PFSK-1 (cell line): ENCODE measurements around a stretch of chr1.

DNA sequence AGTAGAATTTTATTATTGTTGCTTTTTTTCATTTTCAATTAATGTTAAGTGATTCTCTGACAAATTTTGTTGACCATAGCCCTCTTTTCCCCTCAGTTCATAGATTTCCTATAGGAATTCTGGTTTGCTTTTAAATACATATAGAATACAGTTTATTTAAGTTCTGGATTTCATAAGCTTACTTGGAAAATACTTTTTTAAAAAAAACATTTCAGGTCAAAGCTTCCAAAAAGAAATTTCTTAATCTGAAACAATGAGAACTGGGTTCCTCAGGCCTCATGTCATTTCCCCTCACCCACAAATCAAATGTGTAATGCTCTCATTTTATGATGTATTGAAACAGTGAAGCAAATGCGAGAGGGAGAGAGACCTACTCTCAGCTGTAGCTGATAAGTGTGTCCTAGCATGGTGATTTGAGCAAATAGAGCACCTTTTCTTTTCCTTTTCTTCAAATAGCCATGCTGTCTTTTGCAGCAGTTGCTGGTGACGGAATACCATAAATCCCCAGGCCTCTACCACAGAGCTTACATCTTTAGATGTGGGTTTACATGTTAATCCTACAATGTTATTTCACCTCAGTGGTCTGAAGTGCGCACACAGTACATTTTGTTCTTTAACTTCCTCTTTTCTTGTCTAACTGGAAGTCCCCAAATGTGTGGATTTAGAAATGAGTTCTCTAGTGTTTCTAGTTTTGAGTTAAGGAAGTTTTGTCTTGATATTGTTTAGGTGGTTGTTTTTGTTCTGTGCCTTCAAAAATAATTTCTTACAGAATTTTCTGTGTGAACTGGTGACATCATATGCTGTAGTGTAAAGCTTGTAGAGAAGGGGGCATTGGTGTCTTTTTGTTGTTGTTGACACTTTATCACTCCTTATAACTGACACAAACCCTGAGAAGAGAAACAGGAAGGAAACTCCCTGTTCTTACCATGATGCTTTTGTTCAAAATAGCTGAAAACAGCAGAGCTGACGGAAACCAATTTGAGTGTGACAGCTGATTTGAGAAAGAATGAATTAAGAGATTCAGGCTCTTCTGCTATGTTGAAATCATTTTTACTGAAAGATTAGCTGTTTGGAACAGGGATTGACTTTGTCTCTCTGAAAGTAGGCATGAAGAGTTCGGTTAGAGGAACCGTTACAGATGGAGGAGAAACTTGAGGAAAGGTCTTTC lies 12.1 kb downstream of the SMAP2 start:
- RRBS: no CpG with 5 or more reads among the region's 6 CpGs

DNA sequence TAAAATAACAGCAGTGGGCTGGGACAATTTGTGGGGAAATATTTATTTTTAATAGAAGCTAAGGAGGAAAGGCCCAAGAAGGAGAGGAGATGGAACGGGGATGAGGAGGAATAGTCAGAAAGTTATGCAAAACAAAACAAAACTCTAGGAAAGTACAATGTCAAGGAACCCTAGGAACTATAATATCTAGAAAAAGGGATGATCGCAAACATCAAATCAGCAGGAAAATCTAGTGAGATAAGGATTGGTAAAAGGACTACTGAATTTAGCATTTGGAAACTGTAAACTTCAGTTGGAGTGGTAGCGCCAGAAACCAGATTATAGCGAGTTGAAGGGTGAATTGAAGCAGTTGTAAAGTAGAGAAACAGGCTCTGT lies 23.7 kb upstream of the ZFP69B start:
- RRBS: no CpG with 5 or more reads among the region's 4 CpGs

GRCh38 chr1:40784044-40784562 lies 516 bp downstream of the KCNQ4 start:
- RRBS: 29% methylated on average over 19 of the region's 68 CpGs

DNA sequence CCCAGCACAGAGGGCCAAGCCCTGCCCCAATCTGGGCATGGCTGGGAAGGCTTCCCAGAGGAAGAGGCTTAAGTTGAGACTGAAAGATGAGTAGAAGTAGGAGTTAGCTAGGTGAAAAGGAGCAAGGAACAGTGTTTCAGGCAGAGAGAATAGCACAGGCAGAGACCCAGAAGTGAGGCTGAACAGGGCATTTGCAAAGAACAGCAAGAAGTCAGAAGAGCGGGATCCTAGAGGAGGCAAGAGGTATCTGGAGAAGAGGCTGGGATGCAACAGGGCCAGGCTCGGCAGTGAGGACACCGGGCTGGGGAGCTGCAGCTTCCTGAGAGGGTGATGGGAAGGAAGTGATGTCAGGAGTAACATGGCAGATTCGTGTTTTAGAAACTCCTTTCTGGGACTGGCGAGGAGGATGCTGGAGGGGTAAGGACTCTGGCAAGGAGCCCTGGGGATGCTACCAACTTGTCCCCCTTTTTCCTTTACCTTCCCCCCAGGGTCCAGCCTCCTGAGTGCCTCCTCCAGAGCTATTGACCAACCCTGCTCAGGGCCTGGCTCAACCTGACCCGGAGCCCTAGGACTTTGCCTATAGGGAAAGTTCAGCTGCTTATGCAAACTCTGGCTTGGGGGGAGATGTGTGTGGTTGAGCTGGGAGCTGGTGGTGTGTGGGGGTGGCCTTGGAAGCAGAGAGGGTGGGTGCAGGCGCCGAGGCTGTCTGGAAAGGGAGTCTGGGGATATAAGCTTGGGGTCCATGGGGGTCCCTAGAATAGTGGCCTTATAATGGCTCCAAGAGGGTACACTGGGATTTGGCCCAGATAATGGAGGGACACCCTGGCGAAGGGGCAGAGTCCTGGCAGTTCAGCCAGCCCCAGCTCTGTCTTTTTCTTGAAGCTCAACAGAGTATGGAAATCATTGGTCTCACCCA lies 13.9 kb downstream of the KCNQ4 start:
- RRBS: no CpG with 5 or more reads among the region's 9 CpGs

GRCh38 chr1:41022624-41023061 lies 1.1 kb upstream of the SLFNL1 start:
- RRBS: no CpG with 5 or more reads among the region's 9 CpGs

- RRBS: no CpG with 5 or more reads among the region's 3 CpGs
These were observed 15.7 kb upstream of the SLFNL1 start for GRCh38 chr1:41037025-41037783.

- RRBS: no CpG with 5 or more reads among the region's 6 CpGs
These were observed 73.4 kb downstream of the SCMH1 start for GRCh38 chr1:41168527-41169319.

- RRBS: no CpG with 5 or more reads among the region's 1 CpG
These were observed 71.2 kb downstream of the SCMH1 start for GRCh38 chr1:41170542-41171587.

DNA sequence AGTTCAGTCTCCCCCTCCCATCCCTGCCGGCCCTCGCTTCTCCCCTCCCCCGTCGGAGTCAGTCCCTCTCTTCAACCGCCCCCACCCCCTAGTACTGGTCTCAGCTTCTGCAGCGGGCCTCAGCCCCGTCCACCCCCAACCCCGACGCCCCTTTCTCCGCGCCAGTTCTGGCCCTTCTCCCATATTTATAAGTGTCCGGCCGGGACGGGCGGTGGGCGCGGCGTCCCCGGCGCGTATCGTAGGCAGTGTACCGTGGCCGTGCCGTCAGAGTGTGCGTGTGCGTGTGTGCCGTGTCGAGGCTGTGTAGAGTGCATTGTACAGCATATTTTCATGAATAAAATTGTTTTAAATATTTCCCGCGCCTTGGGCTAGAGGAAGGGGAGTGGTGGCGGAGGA lies 101.2 kb downstream of the EDN2 start:
- RRBS: no CpG with 5 or more reads among the region's 32 CpGs

DNA sequence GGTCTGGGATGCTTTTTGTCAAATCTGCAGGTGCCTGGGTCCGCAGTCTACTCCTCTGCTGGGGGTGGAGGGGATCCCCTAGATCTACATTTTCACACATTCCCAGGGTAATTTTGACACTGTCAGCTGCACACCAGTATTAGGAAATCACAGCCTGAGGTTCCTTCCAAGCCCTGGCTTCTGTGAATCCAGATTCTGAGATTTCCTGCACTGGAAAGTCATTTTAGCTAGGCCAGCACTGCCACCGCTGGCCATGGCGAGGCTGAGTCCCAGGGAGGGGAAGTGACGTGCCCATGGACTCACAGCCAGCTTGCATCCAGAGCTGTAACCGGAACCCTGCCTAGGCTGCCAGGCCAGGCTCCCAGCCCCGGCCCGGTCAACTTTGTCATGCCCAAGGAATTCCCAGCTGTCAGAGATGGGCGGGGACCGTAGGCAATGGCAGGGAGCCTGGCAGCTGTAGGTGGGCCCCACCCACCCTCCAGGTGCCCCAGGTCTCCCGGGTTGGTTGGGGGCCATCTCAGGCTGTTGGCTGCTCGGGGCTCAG lies 65.7 kb downstream of the EDN2 start:
- RRBS: 43% methylated on average over 2 of the region's 11 CpGs

DNA sequence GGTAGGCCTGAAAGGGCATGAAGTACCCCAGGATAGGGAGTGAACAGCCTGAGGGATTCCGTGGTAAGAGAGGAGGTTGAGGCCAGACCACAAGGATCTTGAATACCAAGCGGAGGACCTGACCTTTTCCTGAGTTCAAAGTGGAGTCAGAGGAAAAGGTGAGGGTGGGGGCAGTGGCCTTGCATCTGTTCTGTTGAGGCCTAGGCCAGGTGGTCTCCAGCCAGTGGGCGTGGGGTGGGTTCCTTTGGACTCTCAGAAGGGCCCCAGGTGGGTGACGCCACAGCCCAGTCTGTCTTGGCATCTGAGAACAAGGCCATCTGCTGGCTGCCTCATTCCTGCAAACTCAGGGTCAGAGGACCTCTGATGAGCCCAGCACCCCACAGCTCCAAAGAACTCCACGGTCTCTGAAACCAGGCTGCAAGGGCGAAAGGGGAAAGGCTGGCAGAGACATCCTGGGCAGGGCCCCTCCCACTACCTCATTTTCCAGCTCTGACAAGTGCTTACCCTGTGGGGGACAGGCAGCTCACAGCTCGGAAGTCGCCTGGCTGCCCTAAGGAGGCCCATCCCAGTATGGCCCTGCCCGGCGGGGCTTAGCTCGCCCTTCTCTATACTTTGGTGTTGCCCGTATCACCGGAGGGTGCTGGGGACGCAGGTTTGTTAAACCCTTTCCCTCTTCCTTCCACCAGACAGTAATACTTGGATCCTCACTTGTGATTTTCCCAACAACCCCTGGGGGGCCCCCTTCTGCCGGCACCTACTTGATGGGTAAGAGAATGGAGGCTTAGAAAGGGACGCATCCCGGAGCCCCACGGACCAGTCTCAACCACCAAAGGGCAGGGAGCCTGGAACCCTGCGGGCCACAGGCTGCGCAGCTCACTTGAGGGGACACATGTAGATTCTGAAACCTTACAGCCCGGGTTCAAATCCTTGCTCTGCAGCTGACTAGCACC lies 10.8 kb upstream of the EDN2 start:
- RRBS: 85% methylated on average over 6 of the region's 21 CpGs

DNA sequence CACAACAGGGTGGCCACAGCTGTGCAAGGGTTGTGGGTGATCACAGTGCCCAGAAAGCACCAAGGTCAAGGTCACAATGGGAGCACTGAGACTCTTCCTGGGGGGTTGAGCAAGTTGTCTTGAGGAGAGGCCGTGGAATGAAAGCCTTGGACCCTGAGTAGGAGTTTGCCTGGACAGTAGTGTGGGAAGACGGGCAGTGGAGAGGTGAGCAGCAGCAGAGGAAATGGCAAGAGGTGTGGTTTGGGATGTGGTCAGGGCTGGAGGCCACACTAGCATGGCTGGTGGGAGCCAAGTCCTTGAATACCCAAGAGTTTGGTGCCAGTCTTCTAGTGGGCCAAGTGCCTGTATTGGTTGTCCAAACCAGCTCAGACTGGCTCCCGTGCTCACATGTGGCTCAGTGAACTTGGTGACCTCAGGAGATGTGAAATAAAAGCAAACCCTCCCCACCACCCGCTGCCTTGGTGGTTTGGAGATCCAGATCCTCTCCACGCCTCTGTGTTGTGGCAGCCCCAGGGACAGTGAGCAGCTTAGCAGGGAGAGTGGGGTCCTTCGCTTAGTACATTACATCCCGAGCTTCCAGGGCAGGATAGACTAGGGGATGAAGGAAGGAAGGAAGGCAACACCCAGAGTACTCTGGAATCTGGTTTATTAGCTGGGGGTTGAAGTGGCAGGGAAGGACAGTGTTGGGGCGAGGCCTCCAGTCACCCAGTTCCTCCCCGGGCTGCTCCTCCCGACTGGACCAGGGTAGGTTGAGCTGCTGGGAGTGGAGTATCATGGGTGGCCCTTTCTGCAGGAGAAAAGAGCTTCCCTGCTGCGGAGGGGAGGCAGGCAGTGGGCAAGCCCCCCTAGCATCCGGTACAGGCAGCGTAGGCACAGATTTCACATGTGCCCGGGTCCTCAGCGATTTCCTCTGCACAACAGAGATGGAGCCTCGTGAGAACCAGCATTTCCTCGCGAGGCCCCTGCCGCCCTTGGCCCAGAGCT lies 2.2 kb downstream of the GUCA2A start:
- RRBS: 100% methylated on average over 2 of the region's 19 CpGs

- RRBS: no CpG with 5 or more reads among the region's 5 CpGs
These were observed 37.5 kb downstream of the FOXJ3 start for GRCh38 chr1:42297321-42298187.

- RRBS: no CpG with 5 or more reads among the region's 22 CpGs
These were observed 810 bp downstream of the CCDC30 start for GRCh38 chr1:42463590-42464602.

- RRBS: no CpG with 5 or more reads among the region's 6 CpGs
These were observed 1.1 kb downstream of the YBX1 start for GRCh38 chr1:42683386-42683642.

DNA sequence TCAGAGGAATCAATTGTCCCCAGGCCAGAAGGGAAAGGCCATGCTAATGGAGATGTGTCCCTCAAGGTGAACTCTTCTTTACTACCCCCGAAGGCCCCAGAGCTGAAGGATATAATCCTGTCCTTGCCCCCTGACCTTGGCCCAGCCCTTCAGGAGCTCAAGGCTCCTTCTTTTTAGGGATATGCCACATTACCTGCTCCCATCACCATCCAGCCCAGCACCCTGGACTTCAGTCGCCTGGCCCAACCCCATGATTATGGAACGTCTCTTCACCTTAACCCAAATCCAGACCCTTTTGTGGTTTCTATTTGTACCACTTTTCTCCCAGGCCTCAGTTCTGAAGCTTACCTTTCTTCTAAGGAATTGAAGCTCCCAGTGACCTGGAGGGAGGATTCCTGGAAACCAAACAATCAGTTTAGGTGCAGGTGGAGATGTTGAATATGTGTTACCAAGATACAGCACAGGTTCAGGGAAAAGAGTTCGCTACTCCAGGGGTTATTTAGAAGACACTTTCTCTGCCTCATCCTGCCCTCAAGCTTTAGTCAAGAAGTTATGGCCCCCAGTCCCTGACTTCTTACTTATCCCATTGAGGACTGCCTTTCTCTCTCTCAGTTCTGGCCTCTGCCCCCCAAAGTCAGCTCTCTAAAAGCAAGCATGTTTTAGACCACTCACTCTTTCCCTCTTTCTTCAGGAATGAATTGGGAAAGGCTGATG lies 3.2 kb upstream of the ZNF691 start:
- RRBS: no CpG with 5 or more reads among the region's 4 CpGs

DNA sequence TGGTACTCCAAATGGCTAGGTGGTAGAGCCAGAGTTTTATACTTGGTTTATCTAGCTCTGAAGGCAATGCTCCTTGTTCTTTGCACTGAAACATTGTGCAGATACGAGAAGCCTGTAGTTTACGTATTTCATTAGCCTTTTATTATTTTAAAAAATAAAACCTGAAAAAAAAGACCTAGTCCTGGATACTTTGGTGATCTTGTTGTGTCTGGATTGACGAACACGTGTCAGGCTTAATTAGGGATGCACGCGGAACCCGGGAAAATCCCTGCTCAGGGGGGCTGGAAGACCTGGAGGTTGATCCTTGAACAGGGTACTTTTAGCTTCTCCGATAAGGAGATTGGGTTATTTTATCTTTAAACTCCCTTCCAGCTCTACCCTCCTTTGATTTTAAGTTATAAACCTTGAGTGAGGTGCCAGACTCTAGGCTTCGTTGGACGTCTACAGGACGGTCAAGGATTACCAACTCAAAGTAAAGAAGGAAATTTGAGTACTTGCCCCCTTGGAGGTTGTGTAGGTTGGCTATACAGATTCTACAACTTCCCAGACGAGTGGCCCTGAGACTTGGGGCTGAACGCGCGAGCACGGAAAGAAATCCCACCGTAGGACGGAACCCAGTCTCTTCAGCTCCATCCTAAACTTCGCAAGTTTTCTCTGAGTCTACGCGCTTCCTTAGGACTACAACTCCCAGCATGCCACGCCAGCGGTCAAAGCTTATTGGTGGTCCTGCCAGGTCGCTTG lies 484 bp upstream of the ZNF691 start:
- RRBS: no CpG with 5 or more reads among the region's 24 CpGs

DNA sequence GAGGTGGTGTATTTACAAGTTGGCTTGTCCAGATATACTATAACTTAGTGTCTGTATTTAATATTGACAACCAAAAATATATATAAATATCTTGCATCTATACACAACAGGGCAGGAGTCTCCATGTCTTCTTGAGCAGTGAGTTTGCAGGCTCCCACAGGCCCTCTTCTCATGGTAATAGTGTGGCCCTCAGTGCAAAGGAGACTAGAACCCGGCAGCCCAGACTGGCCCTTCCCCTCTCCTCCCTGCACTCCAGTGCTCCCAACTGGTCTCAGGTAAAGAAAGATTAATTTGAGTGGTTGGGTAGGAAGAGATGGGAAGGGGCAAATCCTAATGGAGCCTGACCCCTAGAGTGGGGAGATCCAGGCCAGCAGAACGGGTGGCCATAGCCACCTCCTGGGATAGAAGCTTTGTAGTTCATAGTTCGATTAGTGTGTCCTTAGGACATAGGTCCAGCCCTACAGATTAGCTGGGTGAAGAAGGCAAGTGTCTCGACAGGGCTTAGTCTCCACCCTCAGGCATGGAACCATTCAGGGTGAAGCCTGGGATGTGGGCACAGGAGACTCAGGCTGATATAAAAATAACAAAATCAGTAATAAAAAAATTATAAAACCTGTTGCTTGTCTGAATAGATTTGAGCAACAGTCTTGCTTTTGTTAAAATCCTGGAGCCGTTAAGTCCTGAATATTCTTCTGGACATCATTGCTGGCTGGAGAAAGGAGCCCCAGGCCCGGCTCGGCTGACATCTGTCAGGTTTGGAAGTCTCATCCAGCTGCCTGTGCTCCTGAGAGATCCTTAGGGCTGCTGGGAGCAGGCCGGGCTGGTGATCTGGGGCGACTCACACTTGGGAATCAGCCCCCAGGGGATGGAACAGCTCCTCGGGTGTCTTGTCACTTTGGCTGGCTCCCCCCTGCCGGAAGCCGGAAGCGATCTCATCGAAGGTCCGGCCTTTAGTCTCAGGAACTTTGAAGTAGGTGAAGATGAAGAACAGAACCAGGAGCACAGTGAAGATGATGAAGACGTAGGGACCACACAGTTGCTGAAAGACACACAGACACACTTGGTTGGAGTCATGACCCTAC lies 32.1 kb downstream of the SLC2A1 start:
- RRBS: 91% methylated on average over 5 of the region's 16 CpGs

GRCh38 chr1:42941636-42942443 lies 16.8 kb downstream of the SLC2A1 start:
- RRBS: no CpG with 5 or more reads among the region's 9 CpGs

GRCh38 chr1:42961741-42962194 lies 3.1 kb upstream of the SLC2A1 start:
- RRBS: no CpG with 5 or more reads among the region's 4 CpGs